Bronchus fibroblast of lung (primary cell): ENCODE measurements around the genes MYBPC3 and OR4B1.

DNA sequence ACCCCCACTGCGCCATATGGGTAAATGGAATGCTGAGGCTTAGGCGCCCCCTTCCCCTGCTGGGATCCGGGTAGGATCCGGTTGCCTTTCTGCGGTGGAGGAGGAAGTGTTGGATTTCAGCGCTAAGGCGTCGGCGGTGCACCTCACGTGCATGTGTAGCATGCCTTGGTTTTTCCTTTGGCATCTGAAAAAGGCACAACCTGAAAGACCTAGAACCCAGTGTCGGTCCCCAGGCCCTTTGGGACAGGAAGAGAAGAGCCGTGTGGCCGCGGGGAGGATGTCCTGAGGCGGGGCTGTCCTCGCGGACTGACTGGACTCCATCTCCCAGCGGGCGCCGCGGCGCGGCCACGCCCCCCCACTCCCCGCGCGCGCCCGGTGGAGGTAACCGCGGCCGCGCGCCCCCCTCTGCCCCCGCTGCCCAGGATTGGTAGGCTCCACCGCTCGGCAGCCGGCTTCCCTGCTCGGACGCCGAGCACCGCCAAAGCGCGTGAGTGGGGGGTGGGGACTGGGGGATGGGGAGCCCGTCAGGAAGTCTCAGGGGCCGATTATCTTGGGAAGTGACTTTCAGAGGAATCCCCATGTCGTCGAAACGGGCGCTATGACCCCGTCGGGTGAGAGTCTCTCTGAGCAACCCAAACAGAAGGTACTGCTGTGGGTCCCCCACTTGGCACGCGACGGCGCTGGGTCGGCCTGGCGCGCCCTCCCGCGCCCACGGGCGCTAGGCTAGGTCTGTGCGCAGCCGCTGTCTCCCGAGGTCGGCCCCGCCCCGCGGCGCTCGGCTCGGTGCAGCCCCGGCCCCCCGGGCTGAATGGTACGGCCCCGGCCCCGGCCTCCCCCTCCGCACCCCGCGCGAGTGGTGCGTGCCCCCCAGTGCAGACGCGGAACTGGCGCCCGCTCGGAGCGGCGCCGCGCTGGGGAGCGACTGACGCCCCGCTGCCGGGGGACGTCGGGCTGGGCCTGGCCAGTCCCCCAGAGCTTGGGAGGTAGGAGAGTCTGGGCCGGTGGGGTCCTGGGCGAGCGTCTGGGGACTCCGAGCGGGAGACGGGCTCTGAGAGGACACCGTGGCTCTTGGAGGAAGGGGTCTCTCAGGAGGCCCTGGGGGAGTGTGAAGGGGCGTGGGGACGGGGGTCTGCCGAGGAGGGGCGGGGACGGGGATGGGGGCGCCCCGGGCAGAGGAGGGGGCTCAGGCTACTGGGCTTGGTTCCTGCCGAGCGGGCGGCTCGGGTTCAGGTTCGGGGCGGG is 11.9 kb downstream of the NR1H3 start:
- RAMPAGE, long total RNA, result start-site peak on the plus strand centred at position 883 of the sequence, 54 bp wide, 51 and 72 reads in 2 replicates

DNA sequence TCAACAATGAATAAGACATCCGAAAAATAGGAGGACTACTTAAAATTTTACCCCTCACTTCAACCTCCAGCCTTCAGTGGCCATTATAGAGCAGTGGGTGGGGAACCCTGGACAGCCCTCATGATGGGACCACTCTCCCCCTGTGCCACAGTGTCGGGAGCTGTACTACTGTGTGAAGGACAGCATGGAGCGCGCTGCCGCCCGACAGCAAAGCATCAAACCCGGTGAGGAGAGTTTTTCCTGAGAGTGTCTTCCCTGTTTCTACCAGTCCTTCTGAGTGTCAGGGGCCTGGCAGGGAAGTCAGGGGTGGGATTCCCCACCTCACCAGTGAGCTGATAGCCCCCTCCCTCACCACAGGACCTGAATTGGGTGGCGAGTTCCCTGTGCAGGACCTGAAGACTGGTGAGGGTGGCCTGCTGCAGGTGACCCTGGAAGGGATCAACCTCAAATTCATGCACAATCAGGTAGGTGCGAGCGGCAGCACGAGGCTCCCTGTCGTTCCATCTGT is 28.3 kb downstream of the MYBPC3 start:
- RAMPAGE, long total RNA, result no peak

- RAMPAGE, long total RNA, result no peak
These were observed at the start of gene MYBPC3 for GRCh38 chr11:47352430-47353452. Gene MYBPC3, minus strand, starts transcription at chr11:47352702.

DNA sequence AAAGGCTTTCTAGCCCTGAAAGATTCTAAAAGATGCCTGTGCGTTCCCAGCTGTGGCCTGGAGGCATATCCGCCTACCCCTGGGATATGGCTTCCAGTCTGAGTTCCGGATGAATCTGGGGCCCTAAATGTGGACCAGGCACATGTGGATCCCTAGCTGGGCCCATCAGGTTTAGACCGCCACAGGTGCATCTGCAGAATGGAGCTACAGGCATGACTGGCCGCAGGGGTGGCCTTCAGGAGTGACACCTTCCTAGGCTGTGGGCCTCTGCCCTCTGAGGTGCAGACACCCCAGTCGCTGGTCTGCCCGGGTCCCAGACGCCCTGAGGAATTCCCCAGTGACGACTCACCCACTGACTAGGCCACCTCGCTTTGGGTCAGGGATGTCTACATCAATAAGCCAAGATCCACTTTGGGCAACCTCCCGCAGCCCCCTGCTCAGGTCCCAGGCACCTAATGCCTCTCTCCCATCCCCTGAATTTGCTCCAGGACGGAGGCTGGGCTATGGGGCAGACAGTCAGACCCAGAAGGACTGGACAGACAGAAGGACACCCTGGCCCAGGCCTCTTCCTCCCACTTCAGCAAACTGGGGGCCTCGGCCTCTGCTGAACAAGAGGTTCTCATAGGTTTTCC is 3.9 kb downstream of the SPI1 start:
- RAMPAGE, long total RNA, result no peak

- RAMPAGE, long total RNA, result no peak
These were observed 14.4 kb upstream of the SLC39A13 start for GRCh38 chr11:47393743-47394690.

DNA sequence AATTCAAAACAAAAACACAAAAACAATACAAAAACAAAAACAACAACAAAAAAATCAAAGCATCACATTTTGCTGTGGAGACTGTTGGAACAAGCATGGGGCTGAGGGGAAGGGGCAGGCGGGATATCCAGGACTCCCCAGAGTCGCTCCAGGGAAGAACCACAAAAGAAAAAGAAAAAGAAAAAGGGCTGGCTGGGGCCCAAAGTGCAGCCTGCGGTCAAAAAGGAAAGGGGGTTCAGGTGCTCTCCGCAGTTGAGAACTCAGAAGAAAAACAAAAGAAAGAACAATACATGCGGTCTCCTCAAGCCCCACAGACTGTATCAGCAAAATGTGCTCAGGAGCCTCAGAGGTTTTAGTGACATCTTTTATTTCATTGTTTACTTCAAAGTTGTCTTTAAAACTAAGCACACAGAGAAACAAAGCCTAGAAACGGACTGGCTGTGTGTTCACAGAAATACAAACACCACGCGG is 19.1 kb upstream of the RAPSN start:
- RAMPAGE, long total RNA, result no peak

DNA sequence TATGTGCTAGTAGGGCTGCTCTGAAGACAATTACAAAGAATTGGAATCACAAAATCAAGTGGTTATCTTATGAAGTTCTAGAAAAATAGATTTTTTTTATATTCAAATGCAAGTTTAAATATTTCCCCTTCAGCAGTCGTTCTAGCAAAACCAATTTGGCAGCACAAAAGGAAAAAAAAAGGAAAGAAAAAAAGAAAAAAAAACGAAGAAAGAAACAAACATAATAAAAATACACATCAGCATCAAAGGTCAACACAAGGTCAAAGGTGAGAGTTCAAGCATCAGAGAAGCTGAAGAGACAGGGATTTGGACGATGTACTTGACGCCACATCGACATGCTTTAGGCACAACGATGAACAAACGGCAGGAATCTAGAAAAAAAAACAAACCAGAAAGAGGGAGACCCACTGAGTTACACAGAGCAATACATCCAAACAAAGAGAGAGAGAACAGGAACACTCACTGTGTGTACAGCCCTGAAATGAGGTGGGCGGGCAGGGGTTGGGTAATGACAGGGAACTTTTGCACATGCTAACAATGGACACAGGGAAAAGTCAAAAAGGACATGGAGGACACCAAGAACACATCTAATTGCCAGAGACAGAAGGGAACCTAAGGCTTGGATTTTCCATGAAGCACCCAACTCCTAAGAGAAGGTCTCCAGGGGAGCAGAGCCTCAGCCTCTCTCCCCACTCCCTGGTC is 19.7 kb upstream of the RAPSN start:
- RAMPAGE, long total RNA, result no peak

DNA sequence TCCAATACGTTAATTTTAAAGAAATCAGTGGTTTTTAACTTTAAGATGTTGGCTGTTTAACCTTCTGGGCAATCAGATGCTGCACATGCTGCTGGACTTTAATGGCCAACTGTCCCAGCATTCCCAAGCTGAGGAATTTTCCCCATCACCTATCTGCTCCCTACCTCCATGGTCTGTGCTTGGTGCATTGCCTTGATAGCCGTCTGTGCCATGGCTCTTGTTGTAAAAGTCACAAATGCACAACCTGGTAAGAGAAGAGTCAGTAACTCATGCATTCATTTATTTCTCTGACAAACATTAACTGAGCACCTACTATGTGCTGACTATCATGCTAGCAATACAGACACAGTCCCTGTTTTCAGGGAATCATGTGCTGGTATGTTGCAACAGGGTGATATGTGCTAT is 34.4 kb upstream of the RAPSN start:
- RAMPAGE, long total RNA, result no peak

DNA sequence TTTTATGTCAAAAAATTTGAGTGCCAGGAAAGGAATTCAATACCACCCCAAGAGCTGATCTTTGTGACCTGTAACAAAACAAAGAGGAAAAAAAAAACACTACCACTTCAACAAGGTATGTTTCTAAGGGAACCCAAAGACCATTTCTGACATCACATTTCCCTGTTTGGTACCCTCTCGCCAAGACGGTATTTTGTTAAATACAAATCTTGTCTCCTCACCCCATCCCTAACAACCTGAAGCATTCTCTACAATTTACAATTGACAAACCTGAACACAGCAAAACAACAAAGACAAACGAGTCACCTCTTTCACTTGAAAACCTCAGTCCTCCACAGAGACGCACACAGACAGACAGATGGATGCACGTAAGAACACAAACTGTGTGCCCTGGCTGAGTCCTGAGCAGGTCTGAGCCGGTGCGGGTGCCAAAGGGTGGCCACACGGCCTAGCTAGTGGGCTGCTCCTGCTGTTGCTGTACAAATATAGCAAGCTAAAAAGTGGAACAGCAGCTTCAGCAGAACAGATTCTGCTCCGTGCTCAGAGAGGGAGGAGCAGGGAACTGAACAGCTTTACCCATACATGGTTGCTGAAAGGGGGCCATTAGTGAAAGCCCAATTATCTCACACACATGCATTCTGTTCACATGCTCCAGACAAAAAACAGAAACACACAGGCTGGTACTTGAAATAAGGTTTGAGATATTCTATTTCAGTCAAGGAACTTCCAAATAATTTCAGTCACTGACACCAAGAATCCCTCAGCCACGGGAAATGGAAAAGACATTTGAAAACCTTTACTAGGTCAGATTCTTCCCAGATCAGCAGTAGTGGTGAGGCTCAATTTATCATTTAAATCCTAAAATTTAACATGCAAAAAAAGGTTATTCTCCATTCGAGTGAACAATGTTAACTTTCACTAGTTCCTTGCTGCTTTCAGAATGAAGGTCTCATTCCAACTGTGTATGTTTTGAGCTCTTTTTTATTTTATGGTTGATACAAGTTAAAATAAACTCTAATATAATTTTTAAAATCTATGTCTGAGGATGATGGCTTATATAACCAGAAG is 28.4 kb downstream of the CELF1 start:
- RAMPAGE, long total RNA, result no peak

DNA sequence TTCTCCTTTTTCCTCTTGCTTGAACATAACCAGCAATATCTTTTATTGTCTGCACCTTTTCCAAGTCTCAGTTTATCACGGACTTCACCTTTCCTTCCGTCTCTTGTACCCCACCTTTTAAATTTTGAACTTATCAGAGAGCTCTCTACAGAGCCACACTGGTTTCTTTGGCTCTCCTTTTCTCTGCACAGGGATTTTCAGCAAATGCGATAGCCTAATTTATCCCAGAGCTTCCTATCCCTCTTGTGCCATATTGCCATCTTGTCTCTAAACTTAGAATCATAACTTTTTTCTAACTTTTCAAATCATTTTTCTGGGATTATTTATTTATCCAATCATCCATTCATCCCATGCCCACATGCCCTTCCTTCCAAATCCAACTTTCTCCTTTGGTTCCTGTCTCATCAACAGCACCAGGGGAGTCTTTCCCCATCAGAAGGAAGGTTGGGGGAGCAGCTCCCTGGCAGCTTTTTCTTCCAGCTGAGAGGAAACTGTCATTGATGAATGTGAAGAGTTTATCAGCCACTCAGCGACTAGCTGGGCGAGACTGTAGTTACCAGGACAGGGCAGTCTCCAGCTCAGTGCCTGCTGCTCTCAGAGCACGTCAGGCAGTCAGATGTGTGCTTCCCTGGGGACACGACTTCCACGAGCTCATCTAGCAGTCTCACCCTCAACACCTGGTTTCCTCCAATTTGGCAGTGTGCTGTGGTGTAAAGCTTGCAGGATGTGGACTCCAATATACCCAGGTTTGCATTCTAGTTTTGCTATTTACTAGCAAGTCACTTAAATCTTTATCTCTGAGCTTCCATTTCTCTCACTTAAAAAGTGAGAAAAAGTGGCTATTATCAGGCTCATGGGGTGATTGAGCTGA is 12.4 kb upstream of the C1QTNF4 start:
- RAMPAGE, long total RNA, result no peak

DNA sequence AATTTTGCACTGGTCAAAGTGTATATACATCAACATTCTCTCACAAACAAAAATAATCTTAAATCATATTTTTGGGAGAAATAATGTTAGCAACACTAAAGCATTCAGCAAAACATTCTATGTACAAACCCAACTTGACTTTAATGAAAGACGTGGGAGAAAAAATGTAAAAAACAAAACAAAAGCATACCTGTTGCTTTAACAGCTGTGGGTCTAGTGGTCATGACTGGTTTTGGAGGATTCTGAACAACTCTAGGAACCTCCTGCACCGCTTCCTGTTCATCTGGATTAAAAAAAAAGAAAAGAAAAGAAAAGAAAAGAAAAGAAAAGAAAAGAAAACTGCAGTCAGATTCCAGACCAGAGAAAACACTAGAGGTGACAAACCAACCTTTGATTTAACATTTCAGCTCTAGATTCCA is 2.1 kb downstream of the FNBP4 start:
- RAMPAGE, long total RNA, result no peak

DNA sequence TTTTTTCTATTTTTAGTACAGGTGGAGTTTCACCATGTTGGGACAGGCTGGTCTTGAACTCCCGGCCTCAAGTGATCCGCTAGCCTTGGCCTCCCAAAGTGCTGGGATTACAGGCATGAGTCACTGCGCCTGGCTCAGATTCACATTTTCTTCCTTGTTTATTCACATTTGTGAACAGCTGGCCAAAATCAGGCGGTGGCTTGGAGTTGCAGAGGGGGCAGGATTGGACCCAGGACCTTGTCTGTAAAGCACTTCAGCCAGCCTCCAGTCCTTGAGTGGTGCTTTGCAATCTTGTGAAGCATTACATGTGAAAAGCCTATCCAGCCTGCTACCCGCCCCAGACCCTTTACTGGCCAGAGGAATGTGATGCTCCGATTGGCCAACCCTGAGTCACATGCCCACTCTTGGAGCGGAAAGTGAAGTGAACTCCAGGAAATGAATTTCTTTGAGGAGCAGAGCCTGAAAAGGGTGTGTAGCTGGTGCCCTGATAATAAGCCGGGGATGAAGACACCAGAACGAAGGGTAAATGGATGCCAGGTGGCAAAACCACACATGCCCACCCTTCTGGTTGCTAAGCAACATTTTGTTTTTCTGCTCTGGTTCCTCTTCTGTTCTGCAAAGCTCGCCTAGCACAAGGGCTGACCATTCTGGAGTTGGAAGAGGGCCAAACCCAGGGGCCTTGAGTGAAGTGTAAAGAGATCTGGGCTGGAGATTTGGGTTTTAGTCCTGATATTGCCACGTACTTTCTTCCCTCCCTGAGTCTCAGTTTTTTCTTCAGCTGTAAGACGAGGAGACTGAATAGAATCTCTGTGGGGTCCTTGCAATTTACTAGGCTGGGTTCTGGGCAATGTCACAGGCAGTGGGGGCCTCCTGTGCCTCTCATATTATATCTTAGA is 62.4 kb upstream of the PTPRJ start:
- RAMPAGE, long total RNA, result no peak

- RAMPAGE, long total RNA, result no peak
These were observed 30.1 kb upstream of the PTPRJ start for GRCh38 chr11:47950341-47950619.

DNA sequence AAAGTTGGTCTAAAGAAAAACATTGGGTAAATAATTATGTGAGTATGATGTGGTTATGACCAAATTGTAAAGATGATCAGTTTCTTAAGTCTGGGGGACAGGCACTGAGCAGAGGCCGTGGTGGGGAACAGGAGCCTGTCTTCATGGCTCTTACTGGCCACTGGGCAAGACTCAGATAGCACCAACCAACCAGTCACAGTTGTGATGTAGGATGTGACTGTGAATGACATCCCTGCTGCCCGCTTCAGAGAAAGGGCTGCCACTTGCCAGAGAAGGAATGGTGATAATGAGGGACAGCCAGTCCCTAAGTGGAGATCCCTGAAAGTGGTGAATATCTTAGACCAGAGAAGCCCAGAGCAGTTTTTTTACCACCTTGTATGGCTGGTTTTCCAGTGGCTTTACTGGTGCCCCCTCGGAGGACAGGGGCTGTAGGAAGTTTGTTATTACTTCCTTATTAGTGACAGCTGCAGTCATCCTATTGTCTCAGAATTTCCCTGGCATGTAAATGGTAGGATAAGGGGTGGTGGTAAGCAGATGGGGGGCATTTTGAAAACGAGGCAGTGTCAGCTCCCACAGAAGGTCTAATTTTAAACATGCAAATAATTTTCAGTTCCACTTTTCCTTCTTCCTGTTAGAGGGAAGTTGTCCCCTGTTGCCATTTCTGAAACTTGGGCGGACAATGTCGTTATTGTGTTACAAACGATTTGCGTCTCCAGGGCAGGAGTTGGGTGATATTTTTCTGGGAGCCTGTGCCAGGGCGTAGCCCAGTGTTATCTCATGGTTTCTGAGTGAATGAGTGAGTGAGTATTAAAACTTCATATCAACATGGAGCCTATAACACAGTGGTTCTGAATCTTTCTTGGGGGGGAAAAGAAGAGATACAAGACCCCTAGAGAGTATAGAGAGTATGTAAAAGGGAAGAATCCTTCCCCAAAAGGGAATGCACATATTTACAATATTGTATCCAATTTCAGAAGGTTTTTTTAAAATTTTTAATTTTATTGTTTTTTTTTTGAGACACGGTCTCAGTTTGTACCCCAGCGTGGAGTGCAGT is 7.3 kb downstream of the PTPRJ start:
- RAMPAGE, long total RNA, result no peak

- RAMPAGE, long total RNA, result no peak
These were observed 31.4 kb downstream of the PTPRJ start for GRCh38 chr11:48011742-48012261.

DNA sequence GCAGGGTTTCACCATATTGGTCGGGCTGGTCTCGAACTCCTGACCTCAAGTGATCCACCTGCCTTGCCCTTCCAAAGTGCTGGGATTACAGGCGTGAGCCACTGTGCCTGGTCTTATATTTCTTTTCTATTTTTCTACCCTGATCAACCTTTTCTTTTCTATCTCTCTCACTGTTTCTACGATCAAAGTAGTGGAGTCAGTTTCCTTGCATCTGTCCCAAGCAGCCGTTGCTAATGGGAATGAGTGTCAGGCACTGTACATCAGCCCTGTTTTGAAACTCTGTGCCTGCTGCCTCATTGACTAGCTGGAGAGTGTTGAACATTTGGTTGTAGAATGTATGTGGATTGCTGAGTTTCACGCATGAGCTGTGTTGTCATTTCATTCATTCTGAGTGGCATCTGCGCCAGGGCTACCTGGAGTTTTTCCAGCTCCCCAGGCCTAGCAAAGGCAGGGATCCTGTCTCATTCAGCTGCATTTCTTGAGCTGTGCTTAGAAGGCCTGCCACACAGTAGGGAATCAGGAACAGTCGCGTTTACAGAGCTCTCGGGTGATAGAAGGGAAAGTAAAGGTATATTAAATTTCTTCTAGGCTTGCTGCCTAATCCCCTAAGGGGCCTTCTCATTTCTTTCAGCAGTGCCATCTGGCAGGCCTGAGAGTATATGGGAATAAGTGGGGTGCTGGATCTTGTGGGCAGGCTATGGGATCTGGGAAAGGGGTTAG is 44.2 kb downstream of the PTPRJ start:
- RAMPAGE, long total RNA, result no peak

DNA sequence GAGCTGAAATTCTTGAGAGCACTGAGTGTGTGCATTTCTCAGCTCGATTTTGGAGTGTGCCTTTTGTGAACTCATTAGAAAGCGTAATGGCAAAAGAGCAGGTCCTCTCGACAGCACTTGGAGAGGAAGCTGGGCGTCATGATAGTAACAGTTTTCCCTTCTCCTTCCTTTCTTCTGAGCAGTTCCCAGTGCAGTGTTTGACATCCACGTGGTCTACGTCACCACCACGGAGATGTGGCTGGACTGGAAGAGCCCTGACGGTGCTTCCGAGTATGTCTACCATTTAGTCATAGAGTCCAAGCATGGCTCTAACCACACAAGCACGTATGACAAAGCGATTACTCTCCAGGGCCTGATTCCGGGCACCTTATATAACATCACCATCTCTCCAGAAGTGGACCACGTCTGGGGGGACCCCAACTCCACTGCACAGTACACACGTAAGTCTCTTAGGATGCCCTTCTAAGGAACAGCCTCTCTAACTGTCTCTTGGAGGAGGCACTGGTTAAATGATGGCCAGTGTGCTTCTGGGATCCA is 80.7 kb upstream of the OR4B1 start:
- RAMPAGE, long total RNA, result no peak

- RAMPAGE, long total RNA, result no peak
These were observed 45.7 kb upstream of the OR4B1 start for GRCh38 chr11:48170884-48171317.

DNA sequence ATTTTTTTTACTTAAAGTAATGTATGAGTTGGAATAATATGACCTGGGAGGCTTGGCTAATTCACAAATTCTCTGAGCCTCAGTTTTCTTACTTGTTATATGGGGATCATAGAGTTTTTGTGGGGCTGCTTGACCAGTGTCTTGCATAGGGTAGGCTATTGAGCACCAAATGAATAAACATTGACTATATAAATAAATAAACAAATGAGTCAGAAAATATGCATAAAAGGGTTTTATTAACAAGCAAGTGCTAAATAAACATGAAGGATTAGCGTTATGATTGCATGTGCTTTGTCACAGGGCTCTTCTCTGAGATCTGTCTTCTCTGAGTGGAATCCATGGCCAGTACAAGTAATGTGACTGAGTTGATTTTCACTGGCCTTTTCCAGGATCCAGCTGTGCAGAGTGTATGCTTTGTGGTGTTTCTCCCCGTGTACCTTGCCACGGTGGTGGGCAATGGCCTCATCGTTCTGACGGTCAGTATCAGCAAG is at the start of gene OR4B1:
Gene OR4B1, plus strand, starts transcription at position 339 of the 491 bp plus-strand sequence.
- RAMPAGE, long total RNA, result no peak

DNA sequence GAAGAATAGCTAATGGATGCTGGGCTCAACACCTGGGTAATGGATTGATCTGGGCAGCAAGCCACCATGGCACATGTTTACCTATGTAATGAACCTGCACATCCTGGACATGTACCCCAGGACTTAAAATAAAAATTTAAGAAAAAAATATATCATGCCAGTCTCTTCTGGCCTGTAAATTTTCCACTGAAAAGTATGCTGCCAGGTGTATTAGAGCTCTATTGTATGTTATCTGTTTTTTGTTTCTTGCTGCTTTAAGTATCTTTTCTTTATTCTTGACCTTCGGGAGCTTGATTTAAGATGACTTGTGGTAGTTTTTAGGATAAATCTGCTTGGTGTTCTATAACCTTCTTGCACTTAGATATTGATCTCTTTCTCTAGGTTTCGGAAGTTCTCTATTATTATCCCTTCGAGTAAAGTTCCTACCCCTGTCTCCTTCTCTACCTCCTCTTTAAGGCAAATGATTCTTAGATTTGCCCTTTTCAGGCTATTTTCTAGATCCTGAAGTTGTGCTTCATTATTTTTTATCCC is 8.0 kb downstream of the OR4S1 start:
- RAMPAGE, long total RNA, result no peak